Osteoblast (primary cell): ENCODE measurements around a stretch of chr10.

DNA sequence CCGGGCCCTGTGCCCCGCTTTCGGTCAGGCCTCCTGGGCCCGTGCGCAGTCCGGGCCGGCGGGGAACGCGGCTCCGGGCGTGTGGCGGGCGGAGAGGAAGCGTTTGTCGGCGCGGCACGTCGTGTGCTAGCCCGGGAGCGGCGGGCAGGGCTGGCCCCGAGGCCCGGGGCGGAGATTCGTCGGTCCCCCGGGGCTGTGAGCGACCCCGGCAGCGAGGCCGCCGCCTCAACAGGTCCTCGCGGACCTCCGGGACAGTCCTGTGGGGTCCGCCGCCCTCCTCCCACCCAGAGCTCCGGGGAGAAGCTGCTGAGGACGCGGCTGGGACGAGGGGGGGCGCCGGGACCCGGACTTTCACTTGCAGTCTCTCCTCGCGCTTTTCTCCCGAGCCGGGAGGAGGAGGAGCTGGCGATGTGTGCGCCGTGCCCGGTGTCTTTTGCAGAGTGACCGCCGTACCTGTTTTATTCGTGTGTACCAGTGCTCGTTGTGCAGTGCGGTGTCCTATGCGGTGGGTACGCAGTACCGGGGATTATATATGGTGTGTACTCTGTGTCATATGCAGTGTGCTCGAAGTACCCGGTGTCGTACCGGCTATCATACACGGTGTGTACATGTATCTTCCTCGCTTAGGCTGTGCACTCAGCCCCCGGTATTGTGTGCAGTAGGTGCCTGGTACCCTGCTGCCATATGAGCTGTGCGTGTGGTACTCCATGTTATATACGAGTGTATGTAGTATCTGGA is 827 bp downstream of the ZMYND11 start:
- CAGE, long polyA plus RNA = no peak
- RRBS = 2% methylated on average over 42 of the region's 71 CpGs

DNA sequence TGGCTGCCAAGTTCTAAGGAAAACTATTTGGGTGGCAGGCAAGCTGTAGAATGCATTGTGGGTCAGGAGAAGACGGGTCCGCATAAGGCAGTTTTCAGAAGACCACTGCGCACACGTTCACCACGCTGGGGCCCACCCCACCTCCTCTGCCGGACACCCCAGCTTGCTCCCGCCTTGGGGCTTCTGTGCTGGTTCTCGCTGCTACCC is 234.8 kb downstream of the ZMYND11 start:
- CAGE, long polyA plus RNA = no peak
- RRBS = 89% methylated on average over 3 of the region's 8 CpGs

DNA sequence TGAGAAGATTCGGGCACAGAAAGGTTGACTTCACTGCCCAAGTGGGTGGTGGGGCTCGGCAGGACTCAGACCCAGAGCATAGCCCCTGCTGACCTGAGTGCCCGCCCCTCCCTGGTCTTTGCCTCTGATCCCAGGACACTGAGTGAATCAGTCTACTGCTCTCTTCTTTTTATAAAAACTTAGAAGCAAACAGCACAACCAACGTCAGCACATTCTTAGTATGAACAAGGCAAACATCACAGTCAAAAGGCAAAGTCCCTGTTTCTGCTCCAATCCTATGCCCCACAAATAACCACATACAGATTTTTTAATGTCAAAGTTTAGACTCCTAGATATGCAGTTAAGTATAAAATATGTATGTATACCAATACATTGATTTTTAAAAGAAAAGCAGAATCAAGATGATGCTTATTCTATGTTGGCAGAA is 237.8 kb downstream of the ZMYND11 start:
- CAGE, long polyA plus RNA = no peak
- RRBS = no CpG with 5 or more reads among the region's 4 CpGs

GRCh38 chr10:422086-423069 is 267.1 kb downstream of the DIP2C start:
- CAGE, long polyA plus RNA = no peak
- RRBS = 92% methylated on average over 8 of the region's 36 CpGs

- CAGE, long polyA plus RNA = no peak
- RRBS = 96% methylated on average over 2 of the region's 3 CpGs
These were observed 246.0 kb downstream of the DIP2C start for GRCh38 chr10:443395-443858.

GRCh38 chr10:624910-625852 is 64.3 kb downstream of the DIP2C start:
- CAGE, long polyA plus RNA = no peak
- RRBS = no CpG with 5 or more reads among the region's 41 CpGs

GRCh38 chr10:628255-628864 is 61.1 kb downstream of the DIP2C start:
- CAGE, long polyA plus RNA = no peak
- RRBS = no CpG with 5 or more reads among the region's 17 CpGs

- CAGE, long polyA plus RNA = no peak
- RRBS = 95% methylated on average over 4 of the region's 20 CpGs
These were observed 118.3 kb upstream of the DIP2C start for GRCh38 chr10:807591-808403.

DNA sequence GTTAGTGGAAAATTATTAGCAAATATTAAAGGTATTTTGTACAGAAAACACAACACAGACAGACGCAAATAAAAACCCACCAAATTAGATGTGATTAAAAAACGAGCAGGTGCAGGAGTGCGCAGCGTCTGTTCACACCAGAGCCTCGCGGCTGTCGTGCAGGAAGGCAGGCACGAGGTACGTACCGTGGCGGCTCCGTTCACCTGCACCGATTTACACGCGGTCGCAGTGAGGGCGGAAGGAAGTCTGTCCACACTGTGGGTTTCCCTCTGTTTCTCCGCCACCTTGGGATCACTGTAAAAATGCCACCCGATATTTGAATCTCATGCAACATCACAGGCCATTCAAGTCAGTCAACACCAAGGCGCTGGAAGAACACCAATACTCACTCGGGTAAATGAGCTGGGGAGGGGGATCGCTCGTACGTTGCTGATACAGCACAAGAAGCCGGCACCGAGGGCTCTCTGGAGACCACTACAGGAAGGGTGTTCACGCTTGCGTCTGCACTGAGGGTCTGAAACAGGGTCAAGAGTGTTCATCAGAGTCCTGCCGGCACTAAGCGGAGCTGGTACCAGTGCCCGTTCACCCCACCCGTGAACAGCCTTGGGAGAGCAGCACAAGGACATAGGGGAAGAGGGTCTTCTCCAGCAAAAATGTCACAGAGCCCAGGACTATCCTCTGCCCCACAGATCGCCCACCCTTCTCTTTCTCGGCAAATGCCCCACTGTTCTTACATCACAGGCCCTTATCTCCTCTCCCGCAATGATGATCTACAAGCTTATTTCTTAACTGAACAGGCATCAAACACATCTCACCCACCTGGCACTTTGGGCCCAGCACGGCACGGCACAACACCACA is 116.7 kb downstream of the LARP4B start:
- CAGE, long polyA plus RNA = no peak
- RRBS = 93% methylated on average over 2 of the region's 37 CpGs

GRCh38 chr10:823606-824065 is 107.9 kb downstream of the LARP4B start:
- CAGE, long polyA plus RNA = no peak
- RRBS = no CpG with 5 or more reads among the region's 4 CpGs

GRCh38 chr10:830248-831245 is 101.0 kb downstream of the LARP4B start:
- CAGE, long polyA plus RNA = no peak
- RRBS = no CpG with 5 or more reads among the region's 5 CpGs

DNA sequence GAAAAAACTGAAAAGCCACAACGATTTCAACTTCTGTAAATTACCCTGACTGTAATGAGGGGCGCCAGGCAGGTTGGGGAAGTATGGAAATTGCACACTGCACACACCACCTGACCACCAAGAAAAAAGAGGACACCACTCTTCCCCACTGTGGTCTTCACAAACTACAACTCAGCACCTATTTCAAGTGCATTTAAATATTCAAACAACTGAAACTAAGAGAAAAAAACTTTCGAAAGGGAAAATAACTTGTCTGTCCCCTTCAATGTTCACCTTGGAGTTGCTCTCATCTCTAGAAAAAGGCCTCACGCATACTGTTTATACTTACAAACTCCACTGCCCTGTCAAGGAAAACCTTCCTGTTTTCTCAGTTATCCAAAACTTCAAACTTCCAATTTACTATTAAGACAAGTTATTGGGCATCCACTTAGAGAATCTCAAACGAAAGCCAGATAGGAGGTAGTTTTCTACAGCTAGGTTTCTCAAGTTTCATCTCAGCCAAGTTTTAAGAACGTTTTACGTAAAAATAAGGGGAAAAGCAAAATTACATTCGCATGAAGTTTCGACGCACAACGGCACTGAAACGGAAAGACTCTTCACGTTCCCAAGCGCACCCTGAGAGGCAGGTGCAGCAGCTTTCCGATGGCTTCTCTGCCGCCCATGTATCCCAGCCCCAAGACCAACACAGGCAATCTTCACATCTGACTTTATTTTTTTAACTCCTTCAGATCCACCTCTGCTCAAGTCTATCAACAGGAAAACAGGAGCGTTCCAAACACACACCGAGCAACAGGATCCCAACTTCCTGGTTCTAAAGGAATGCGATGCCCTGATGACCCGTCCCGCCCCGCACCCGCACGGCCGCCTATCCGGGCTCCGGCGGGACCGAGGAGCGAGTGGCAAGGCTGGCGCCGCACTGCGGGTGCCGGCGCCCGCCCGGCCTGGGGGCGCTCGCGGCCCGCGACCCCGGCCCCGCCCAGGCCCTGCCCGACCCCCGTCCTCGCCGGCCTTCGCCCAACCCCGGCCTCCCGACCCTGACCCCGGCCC is 1.2 kb downstream of the LARP4B start:
- CAGE, long polyA plus RNA = no peak
- RRBS = 2% methylated on average over 14 of the region's 52 CpGs

DNA sequence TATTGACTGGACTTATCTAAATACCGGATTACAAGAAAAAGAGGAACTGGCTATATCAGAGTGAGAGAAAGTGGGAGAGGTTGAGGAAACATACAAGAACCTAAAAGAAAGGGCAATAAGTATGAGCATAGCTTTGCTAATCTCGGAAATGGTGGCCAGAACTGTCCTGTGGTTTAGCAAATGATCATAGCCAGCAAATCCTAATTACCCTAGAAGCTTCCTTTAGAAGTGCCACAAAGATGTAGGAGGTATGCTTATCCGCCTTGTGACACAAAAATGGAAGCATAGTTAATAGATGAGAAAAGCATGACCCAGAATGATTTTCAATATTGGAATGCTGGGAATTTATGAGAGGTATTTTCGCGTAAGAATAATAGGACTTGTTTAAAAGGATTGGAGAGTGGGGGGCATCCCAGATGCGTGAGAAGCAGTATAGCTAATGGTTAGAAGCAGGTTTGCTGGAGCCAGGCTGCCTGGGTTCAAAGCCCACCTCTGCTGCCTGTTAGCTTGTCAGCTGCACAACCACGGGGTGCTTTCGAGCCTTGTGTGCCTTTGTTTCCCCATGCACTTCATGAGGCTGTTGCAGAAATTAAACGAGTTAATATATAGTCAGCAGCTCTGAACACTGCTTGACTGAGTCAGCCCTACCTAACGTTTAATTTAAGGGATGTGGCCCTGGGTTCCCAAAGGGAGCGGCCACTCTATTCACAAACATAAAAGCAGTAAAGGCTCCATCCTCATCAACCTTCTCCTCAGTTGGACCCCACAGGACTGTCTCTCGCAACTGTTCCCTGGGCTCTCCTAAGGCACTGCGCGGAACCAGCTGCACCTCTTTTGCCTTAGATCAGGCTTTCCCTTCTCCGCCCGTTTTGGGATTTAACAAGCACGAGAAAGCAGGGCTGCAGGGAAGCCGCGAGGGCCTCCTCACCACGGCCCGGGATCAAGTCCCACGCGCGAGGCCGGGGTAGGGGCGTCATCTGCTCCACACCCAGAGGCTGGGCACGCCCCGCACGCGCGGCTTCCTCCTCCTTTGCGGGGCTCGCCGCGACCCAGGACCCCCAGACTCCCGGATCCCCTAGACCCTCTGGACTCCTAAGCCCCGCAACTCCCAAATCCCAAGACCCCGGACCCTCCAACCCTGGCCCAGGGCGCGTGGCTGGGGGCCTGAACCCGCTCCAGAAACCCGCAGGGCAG is 847 bp upstream of the GTPBP4 start:
- CAGE, long polyA plus RNA = no peak
- RRBS = 1% methylated on average over 9 of the region's 42 CpGs

DNA sequence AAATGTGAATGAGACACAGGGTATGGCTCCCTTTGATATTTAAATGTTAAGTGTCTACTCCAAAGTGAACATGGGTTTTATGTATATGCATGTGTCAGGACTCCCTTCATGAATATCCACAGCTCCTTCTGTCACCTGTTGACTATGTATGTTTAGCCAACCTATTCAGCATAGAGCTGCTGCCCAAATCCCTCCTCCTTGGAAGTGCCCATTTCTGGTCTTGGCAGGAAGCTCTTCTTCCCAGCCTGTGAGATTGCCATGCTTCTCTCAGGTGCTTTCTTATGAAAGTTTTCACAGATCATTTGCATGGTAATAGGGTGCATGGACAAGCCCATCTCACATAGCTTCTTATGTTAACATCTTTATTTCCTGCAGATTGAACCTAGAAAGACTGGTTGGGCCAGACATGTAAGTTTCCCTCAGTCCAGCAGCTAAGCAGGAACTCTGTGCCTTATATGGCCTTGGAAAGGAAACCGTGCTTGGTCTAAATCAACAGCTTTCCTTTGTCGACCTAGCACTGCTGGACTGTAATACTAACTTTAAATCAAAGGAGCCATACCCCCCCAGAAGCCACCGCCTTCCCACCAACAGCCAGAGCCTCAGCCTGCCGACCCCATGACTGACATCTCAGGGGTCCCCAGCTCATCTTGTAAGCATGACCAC is 288.9 kb downstream of the ADARB2 start:
- CAGE, long polyA plus RNA = no peak
- RRBS = no CpG with 5 or more reads among the region's 4 CpGs

- CAGE, long polyA plus RNA = no peak
- RRBS = no CpG with 5 or more reads among the region's 4 CpGs
These were observed 194.1 kb upstream of the PFKP start for GRCh38 chr10:2873306-2873505.

DNA sequence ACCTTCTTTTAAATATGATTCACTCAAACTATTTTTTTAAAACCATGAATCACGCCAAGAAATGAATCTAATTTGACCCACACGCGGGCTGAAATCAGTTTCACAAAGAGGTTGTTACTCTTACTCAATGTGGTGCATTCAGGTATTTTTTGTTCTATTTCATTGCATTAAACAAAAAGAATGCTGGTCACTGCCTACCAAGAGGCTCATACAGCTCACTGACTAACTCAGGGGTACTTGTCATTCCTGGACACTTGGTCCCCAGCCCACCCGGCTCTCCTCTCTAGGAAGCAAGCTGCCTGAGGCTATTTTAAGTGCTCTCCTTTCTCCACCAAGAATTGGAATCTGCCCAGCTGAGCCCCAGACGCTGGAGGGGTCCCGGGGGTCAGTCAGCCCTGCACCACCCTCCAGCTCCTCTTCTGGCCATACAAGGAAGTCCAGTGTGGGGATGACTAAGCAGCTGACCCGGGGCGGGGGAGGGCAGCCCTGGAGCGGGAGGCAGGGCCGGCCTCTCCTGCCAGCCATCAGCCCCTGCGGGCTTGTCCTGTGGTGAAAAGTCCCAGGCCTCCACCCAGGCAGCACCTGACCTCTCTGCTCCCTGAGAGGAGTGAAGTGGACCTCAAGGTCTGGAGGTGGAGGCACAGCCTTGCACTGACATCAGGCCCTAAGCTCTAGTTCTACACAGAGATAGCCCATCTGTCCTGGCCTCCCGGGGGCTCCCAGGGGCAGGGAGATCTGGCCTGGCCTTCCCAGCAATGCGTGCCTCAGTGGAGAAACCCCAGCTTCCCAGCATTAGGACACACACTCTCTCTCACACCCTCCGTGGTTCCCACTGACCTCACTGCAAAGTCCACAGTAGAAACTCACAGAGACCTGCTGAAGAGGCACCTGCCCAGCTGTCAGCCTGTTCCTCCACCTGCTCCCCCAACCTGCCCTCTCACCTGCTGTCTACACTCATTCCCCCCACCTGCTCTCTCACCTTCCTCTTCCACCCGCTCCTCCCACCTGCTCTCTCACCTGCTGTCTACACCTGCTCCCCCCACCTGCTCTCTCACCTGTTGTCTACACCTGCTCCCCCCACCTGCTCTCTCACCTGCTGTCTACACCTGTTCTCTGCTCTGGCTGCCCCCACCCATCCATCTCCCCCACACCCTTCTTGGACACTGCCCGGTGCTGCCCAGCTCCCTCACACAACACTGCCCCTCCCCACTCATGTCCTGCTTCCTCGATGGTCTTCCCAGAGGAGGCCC is 21.4 kb upstream of the PFKP start:
- CAGE, long polyA plus RNA = no peak
- RRBS = 3% methylated on average over 7 of the region's 17 CpGs

GRCh38 chr10:3068087-3068422 is 707 bp downstream of the PFKP start:
- CAGE, long polyA plus RNA = no peak
- RRBS = under 1% methylated on average over 10 of the region's 40 CpGs

GRCh38 chr10:3091265-3091746 is 24.0 kb downstream of the PFKP start:
- CAGE, long polyA plus RNA = no peak
- RRBS = no CpG with 5 or more reads among the region's 11 CpGs

GRCh38 chr10:3104465-3105145 is 37.3 kb downstream of the PFKP start:
- CAGE, long polyA plus RNA = no peak
- RRBS = 96% methylated on average over 1 of the region's 23 CpGs

DNA sequence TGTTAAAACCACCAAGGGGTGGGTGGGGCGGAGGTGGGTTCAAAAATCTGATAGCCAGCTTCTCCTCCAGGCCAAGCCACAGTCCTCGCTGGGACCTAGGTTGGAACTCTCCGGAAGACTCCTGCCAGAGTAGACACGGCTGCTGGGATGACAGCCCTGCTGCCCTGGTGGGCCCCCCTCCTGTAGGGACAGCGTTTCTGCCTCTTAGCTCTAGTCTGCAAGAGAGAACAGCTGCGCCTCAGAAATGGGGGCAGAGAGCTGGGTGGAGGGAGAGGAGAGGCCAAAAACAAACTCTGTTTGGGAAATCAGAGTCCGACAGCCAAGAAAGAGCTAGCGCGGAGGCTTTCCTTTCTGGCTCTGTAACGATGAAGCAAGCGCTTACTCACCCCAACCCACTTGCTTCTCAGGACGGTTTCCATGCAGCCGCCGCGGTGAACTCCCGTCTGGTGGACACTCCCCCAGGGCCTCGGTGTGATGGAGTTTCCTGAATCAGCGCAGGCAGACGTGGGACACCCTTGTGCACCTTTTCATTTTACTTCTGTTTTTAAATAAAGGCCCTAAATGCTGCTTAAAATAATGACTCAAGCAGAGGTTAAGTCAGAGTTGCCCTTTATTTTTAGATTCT is 35.3 kb downstream of the PITRM1 start:
- CAGE, long polyA plus RNA = no peak
- RRBS = no CpG with 5 or more reads among the region's 19 CpGs